Parotid gland (tissue), 1 donor: ENCODE measurements around a stretch of chr2.

DNA sequence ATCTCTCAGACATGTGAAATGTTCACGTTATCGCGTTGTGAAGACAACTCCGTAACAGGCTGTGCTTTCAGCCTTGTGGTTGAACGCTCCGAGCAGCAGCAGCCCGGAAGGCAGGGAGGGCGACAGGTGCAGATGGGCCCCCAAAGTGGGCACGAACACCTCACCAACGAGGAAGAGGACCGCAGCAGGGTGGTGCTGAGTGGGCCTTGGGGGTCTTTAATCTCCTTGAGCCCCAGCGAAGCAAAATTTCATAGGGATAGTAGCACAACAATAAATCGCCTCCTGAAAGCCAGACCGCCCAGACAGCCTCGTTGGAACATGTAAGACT lies 1.1 kb upstream of the FAM110C start:
- PRO-cap, result no peak

DNA sequence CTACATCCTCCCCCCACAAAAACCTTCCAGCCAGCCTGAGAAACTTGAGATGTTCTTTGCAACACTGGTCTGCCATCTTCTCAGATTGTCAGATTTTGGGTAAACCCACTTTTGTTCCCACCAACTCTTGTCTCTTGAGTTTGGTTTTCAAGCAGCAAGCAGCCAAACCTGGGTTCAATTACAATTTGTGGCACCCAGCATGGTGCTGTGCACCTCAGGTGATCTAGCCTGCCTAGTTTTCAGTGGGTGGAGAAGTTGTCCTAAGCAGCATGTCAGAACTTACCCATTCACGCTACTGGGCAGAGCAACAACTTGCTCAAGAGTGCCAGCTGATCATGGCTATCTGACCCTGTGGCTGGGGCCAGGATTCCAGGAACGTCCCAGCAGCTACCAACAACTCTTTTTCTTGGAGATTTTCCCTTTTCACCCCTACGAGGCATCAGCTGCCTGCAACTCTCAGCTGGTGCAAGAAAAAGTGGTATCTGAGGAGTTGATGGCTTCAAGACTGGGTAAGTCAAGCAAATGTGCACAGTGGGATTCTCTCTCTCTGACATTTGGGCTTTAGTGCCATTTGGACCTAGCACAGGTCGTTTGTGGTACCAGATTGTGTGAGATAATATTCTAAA lies 83.6 kb downstream of the SH3YL1 start:
- PRO-cap, result no peak

DNA sequence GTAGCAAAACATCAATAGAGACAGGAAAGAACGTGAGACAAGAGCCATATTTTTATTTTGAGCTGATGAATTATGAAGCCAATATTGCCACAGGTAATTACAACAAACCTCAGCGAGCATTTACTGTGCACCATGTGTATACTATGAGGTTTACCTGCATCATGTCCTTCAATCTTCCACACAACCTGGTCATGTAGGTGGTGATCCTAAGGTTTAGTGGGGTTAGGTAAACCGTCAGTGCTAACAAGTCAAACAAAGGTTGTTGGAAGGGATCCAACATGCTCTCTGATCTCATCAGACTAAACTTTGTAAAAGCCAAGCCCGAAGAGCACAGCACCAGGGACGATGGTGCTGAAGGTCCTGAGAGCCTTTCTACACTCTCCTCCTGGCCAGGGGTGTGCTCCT lies 29.5 kb downstream of the SH3YL1 start:
- PRO-cap, result no peak

GRCh38 chr2:691762-692117 lies 14.5 kb upstream of the TMEM18 start:
- PRO-cap, result no peak

GRCh38 chr2:702925-703152 lies 25.6 kb upstream of the TMEM18 start:
- PRO-cap, result no peak

DNA sequence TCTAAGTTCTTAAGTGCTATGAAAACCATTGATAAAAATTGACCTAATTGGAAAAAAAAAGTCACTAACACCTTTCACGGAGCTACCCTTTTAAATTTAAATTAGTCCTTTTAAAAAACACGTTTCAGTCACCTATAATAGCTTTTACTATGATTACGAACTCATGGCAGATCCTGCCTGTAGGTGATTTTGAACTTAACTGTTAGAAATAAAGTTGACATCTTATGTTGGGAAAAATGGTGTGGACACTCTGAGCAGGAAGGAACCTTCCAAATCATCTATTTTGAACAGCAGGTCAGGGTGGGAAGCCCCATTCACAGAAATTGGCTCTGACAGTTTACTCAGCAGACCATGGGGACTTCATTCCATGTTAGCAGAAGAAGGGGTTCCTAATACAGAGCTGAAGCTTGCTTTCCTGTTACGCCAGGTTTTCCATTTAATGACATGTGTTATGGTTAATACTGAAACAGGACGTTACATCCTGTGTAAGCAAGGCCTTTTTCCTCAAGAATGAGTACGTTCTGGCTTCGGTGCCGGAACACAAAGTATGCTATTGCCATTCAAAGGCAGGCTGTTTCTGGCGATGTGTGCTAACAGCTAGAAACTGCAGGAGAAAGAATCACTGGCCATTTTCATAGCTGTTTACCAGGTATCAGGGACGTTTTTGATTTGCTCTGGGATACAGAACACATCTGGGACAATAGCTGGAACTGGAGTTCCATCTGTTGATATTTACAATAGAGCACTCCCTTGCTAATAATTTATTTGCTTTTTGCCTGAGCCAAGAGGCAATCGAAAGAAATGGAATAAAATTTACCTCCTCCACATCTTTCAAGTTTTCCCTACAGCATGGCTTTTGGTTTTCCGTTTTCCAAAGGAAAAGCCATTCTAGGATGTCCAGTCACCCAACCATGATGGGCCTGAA lies 190.4 kb downstream of the SNTG2 start:
- PRO-cap, result no peak

DNA sequence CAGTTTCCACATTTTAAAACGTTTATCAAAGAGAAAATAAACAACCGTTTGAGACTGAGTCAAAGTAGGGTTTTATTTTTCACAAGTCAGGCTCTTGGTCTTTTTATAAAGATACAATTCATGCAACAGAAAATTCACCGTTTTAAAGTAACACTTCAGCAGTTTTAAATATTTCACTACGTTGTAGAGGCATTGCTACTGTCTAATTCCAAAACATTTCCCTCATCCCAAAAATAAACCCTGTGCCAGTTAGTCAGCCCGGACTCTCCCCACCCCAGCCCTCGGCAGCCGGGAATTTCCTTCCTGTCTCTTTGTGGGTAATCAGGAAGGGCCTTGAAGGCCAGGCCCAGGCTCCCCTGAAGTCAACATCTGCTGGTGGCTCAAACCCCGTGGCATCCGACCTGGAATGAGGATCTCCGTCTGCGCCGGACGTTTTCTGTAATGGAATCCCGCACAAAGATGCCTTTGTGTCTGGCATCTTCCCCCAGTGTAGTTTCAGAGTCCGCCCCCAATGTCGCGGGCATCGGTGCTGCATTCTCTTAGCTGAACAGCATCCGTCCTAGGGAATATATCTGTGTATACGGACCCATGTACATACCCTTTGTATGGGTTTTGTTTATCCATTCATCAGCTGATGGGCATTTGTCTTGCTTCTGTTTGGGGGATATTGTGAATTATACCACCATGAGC lies 219.6 kb downstream of the SNTG2 start:
- PRO-cap, result unidirectional peak, plus-strand start at position 390 of the sequence

DNA sequence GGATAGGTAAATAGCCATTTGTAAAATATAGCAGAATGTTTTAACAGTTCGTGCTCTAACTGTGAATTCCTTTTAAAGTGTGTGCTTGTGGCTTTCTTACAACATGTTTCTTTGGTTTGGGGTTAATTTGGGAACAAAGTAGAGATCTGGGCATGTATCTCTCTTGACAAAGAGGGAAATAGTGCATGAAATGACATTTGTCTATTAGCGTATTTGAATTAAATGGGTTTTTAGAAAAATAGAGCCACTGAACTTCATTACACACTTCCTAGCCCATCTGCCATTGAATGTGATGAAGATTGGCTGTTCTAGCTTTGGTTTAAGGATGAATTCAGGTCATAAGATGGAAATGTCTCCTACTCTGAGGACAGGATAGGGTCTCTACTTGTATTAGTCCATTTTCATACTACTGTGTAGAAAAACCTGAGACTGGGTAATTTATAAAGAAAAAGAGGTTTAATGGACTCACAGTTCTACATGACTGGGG lies 202.1 kb upstream of the TPO start:
- PRO-cap, result no peak

DNA sequence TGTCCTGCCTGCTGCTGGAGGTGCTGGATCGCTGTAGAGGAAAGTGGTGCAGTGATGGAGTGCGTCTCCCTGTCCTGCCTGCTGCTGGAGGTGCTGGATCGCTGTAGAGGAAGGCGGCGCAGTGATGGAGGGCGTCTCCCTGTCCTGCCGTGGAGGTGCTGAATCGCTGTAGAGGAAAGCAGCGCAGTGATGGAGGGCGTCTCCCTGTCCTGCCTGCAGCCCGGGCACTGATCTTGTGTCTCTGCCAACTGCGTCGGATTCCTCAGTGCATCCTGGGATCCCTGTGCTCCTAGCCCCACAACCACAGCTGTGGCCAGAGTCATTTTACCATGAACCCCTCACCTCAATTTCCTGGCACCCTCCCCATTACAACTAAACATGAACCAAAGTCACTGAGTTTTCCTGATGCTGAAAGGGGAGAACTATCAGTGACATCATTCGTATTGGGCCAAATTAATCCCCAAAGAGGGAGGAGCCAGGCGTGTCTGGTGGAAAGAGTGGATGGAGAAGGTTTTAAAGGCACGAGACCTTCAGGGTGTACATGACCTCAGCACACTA lies 190.0 kb upstream of the TPO start:
- PRO-cap, result no peak

GRCh38 chr2:1366373-1366791 lies 46.9 kb upstream of the TPO start:
- PRO-cap, result no peak

DNA sequence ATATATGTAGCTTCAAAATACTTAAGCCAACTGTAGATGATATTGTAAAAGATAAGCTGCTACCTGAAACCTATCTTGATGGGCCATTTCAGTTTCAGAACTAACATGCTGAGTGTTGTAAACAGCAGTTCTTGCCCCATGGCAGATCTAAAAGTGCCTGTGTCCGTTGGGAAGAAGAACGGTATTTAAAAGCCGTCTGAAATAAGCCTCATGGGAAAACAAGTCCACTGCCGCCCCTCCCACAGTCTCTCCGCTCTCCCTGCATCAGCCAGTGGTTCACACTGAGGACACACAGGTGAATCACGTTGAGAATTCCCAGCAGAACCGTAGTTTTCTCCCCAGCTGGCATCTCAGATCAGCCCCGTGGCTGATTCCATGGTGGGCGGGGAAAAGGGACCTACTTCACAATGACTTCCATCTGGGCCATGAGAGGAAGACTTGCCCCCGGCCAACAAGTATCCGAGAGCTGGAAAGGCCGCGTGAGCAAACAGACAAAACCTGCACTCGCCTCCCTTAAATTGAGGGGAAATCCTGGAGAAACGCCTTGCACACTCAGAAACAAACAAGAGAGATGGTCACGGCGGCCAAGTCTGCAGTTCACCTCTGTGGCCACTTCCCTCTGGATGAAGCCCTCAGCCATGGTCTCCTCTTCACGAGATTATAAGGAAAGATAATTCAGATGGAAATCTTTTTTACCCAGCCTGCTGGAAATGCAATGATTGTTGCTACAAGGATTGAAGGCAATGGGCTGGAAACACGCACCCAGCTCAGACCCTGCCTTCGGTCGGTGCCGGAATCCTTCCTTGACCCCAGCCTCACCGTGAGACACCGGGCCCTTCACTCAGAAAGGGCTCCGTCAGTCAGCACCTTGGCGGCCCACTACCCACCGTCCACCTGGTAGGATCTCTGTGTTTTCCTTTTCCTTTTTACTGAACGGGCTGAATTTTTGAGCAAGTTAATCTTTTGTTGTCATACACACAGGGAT lies 39.5 kb upstream of the TPO start:
- PRO-cap, result unidirectional peak, plus-strand start at position 521 of the sequence

DNA sequence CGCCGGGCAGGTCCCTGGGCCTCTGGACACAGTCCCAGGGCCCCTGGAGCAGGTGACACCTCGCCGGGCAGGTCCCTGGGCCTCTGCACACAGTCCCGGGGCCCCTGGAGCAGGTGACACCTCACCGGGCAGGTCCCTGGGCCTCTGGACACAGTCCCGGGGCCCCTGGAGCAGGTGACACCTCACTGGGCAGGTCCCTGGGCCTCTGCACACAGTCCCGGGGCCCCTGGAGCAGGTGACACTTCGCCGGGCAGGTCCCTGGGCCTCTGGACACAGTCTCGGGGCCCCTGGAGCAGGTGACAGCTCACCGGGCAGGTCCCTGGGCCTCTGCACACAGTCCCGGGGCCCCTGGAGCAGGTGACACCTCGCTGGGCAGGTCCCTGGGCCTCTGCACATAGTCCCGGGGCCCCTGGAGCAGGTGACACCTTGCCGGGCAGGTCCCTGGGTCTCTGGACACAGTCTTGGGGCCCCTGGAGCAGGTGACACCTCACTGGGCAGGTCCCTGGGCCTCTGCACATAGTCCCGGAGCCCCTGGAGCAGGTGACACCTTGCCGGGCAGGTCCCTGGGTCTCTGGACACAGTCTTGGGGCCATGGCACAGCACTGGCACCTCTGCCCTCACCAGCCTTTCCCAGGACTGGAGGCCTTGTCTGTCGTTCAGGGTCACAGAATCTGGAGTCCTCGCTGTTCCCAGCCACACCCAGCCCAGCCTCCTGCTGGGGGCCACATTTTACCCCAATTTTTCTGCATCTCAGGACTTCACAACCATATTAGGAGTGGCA lies 2.0 kb downstream of the TPO start:
- PRO-cap, result no peak

DNA sequence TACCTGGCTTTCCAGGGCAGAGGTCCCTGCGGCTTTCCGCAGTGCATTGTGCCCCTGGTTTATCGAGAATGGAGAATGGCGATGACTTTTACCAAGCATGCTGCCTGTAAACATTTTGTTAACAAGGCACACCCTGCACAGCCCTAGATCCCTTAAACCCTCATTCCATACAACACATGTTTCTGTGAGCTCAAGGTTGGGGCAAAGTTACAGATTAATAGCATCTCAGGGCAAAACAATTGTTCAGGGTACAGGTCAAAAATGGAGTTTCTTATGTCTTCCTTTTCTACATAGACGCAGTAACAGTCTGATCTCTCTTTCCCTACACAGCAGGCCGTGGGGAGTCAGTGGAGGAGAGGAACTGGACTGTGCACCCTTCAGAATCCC lies 147.7 kb downstream of the TPO start:
- PRO-cap, result no peak

DNA sequence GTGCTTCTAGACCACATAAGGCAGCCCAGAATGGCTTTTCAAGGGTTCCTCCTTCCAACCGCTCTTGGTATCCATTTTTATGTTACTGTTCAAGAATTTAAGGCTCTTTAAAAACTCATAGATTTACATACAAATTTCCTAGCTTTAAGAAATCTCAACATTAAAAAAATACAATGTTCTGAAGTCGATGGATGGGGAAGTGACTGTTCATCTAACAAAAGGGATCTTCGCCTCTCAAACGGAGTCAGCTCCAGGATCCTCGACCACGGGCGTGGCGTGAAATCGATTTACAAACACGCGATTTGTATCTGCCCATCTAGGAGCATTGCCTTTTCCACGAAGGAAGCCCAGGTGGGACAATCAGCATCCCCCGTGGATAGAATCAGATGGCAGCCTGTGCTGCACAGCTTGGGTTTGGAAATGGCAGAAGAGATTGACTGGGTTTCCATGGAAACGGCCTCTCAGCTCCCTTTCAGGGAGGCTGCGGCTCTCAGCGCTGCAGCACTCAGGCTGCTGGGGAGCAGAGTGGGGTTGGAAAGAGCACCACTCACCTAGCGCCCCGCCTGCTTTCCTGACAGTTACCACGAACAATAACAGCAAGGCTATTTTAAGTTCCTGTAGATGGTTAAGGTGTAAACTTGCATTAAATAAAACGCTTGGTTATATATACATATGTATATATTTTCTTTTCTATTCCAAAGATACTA lies 110.8 kb upstream of the PXDN start:
- PRO-cap, result no peak

DNA sequence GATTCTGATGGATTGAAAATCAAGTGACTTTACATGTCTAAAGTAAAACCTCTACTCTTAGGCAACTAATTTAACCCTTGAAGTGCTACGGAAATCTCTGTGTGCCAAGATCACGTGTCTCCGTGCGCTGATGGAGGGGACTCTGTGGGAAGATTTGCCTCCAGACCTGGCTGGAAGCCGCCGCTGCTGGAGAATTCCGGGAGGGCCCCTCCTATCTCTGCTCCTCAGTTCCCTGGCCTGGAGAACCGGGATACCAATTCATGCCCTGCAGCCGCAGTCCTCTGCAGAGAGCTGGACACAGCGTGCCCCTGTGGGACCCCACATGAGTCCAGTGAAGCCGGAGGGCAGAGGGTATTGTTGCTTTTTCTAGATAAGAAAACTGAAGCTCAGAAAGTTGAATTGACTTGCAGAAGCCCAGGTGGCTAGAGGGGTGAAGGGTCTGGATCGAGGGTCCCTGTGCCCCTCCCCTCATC lies 126.9 kb upstream of the PXDN start:
- PRO-cap, result no peak

GRCh38 chr2:2507444-2507871 lies 176.4 kb upstream of the MYT1L start:
- PRO-cap, result no peak

DNA sequence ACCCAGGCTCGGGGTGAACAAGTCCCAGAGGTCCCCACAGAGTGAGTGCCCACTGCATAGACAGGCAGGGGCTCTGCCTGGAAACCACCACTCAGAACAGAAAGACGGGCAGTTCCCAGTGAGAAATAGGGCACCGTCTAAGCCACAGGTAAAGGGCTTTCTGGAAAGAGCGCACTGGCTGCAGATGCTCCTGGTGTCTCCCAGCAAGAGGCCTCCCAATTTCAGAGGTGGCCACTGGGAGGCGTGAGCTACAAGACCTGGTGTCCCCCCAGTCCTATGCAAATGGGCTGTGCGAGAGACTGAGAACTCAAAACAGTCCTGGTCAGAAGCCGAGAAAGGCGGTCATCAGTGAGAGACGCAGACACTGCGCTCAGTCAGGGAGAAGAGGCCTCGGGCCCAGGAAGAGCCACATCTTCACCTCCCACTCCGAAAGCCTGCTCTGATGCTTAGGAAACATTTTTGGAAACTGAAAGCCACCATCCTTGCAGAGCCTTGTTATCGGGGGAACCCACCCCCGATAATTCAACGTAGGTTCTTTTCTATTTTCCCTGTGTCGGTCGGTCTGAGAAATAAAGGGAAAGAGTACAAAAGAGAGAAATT lies 179.5 kb downstream of the EIPR1 start:
- PRO-cap, result no peak

- PRO-cap, result no peak
These were observed 154.6 kb downstream of the EIPR1 start for GRCh38 chr2:3222854-3223646.

DNA sequence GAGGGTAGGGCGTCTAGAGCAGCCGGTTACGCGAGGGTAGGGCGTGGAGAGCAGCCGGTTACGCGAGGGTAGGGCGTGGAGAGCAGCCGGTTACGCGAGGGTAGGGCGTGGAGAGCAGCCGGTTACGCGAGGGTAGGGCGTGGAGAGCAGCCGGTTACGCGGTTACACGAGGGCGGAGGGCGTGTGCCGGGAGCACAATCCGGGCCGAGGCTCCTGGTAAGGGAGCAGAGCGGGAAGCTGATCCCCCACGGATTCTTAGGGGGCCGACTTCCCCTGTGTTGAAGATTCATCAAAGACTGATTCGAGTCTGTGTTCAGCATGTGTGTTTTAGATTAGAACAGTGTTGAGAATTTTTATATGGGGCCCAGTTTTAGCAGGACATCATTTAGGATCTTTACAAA lies 69.1 kb downstream of the TRAPPC12 start:
- PRO-cap, result no peak

- PRO-cap, result no peak
These were observed 3.5 kb upstream of the ADI1 start for GRCh38 chr2:3522716-3523438.